Mononuclear cell (primary cell): ENCODE measurements around the gene CMAS.

GRCh38 chr12:19552460-19552738 is 113.1 kb downstream of the AEBP2 start:
- RRBS, result no CpG with 5 or more reads among the region's 1 CpG

DNA sequence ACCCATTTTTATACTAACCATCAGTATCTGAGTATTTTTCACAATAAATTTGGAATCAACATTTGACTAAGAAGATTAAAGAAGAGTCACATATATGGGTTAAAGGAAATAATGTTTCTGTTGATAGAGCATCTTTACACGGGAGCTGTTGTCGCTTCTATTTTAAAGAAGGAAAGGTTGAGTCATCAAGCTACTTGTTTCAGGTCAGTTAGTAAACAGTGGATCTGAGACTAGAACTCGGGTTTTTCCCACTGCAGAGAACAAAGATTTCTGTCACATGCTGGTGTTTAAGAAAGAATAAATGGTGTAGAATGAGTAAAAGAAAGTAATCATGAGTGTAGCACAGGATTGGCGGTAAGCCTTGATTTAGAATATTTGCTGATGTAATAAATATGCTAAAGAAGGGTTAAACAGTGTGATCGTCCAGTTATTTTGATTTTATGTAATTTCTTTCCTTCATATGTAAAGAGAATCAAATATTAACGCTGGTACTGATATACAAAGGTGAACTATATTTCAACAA is 455.5 kb downstream of the AEBP2 start:
- RRBS, result no CpG with 5 or more reads among the region's 6 CpGs

DNA sequence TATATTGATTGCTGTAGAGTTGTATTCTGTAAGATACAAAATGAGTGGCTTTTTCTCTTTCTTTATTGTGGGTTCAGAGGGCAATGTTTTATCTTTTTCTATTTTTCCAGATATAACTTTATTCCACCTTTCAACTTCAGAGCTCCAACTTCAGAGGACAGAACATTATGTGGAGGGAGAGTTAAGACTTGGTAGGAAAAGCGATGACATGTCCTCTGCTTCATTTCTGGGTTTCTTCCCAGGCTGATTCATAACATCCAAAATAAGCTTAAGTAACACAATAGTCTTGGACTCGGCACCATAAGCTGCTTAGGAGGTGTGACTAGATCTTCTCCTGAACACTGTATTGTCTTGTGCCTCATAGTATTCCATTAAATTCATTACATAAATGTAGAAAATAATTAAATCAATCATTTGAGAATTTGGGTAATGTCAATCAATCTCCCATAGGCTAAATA is 95.6 kb upstream of the PDE3A start:
- RRBS, result no CpG with 5 or more reads among the region's 2 CpGs

GRCh38 chr12:20371088-20371638 is 2.8 kb downstream of the PDE3A start:
- RRBS, result no CpG with 5 or more reads among the region's 3 CpGs

DNA sequence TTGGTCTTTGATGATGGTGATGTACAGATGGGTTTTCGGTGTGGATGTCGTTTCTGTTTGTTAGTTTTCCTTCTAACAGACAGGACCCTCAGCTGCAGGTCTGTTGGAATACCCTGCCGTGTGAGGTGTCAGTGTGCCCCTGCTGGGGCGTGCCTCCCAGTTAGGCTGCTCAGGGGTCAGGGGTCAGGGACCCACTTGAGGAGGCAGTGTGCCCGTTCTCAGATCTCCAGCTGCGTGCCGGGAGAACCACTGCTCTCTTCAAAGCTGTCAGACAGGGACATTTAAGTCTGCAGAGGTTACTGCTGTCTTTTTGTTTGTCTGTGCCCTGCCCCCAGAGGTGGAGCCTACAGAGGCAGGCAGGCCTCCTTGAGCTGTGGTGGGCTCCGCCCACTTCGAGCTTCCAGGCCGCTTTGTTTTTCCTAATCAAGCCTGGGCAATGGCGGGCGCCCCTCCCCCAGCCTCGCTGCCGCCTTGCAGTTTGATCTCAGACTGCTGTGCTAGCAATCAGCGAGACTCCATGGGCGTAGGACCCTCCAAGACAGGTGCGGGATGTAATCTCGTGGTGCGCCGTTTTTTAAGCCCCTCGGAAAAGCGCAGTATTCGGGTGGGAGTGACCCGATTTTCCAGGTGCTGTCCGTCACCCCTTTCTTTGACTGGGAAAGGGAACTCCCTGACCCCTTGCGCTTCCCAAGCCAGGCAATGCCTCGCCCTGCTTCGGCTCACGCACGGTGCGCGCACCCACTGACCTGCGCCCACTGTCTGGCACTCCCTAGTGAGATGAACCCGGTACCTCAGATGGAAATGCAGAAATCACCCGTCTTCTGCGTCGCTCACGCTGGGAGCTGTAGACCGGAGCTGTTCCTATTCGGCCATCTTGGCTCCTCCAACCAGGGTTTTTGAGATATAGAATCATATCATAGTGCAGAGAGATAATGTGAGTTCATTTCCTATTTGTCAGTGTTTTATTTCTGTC is 83.5 kb downstream of the SLCO1B1 start:
- RRBS, result no CpG with 5 or more reads among the region's 40 CpGs

GRCh38 chr12:21456577-21457009 is 19.1 kb downstream of the PYROXD1 start:
- RRBS, result no CpG with 5 or more reads among the region's 5 CpGs

DNA sequence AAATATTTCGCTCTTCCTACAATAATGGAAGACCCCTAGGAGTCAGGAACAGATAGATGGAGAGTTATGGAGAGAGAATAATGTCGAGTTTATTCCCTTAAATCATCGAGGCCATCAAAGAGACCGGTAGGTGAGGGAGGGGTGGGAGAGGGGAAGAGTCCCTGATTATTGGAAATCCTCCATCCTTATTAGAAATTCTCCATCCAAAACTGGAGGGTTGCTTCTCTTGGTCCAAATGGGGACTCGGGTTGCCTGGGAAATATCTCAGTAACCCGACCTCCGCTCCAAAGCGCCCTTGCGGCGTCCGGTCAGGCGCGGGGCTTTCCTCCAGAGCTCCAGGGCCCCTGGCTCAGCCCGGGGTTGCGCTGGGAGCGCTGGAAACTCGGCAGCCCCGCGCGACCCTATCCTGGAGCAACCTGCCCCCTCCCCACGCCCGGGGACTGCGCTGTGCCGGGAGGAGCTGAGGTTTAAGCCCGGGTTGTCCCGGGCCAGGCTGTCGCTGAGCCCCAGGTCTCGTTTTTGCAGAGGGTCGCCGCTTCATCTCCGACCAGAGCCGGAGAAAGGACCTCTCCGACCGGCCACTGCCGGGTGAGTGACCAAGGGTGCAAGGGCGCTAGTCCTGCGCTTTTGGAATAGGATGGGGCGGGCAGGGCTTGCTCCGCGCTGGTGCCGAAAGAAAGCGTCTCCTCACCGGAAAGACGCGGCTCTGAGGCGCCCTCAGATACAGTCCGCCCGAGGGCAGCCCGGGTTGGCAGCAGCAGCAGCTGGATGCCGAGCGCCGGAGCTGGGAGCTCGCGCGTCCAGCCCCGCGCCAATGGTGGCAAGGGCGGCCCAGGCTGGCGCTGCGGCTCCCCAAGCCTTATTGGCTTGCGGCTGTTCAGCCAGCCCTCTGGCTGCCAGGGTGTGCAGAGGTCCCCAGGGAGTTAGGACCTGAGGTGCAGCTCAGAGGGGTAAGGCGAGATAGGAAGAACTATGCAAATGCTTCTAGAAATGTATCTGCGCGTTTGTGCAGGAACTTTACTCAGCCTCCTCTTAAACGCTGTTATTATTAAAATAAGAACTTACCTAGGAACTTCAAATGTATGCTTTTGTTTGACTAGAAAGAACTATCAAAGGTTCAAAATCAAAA is 1.5 kb downstream of the SPX start:
- RRBS, result 2% methylated on average over 29 of the region's 65 CpGs

- RRBS, result no CpG with 5 or more reads among the region's 4 CpGs
Measured at GRCh38 chr12:21643870-21644377, 13.7 kb downstream of the LDHB start.

- RRBS, result no CpG with 5 or more reads among the region's 12 CpGs
Measured at GRCh38 chr12:21765900-21766422, 8.5 kb downstream of the KCNJ8 start.

- RRBS, result 1% methylated on average over 15 of the region's 38 CpGs
Measured at GRCh38 chr12:22045946-22046408, at the start of gene CMAS. Gene CMAS (plus strand): TSS chr12:22046218.

DNA sequence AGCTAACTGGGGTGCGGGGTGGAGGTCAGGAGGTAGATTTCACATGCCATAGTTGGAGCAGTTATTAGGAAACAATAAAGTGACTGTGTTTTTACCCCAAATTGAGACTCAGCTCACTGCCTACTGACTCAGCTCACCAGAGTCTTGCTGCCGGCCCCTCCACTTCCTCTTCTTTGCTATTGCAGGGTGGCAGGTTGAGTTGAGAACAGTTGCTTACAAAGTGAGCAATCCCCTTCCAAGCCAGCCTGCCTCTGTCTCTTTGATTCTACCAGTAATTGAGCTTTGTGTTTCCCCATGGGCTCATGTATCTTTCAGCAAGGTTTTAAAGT is 12.9 kb downstream of the ST8SIA1 start:
- RRBS, result no CpG with 5 or more reads among the region's 2 CpGs

DNA sequence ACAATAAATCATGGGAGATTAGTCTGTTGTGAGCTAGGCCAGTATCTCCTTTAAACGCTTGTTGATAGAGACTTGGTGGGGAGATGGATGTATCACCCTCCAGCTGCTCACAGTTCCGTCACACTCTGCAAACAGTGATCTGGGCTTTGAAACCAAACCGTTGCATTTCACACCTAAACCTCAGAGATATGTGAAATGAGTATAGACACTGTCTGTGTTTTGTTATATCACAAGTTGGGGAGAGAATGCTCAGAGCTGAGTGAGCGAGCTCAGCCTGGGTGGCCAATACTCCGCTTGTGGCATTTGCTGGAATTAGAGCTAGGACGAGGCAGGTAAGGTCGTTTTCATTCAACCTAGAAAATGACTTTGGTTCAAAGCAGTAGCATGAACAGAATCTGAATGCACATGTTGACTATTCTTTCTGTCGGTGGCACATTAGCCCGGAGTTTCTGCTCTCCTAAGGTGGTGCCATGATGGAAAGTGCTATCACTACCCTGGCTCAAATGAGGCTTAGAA is 75.2 kb upstream of the ST8SIA1 start:
- RRBS, result no CpG with 5 or more reads among the region's 9 CpGs

DNA sequence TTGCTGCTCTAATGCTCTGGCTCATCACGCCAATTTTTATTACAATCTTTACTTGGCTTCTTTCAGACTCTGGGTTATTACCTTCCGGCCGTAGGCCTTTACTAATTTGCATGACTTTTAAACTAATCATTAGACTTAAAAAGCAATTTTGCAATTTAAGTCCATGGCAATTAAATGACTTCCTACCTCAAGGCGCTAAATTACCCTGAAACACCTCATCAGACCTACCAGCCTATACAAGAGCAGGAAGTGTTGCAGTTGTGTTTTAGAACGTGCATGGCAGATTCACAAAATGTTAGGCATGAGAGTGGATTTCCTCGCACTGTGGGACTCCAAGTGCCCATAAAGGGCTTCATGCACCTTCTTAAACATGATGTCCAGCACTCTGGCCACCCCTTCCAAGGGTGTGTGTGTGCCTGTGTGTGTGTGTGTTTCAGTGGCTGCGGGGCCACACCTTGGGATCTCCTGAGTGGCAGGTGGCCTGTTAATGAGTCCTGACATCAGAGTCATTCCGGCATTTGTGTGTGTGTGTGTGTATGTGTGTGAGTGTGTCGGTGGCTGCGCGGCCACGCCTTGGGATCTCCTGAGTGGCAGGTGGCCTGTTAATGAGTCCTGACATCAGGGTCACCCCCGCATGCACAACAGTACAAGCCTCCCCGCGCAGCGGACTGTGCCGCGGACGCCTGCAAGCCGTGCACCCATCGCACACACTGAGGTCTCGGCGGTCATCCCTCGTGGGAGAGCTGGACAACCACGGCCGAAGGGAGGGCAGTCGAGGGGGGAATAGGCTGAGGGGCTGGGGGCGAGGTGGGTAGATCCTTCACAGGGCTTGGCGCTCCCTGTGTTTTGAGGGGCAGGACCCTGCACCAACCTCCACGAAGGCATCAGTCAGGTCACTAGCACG is 900 bp downstream of the C2CD5 start:
- RRBS, result no CpG with 5 or more reads among the region's 31 CpGs

DNA sequence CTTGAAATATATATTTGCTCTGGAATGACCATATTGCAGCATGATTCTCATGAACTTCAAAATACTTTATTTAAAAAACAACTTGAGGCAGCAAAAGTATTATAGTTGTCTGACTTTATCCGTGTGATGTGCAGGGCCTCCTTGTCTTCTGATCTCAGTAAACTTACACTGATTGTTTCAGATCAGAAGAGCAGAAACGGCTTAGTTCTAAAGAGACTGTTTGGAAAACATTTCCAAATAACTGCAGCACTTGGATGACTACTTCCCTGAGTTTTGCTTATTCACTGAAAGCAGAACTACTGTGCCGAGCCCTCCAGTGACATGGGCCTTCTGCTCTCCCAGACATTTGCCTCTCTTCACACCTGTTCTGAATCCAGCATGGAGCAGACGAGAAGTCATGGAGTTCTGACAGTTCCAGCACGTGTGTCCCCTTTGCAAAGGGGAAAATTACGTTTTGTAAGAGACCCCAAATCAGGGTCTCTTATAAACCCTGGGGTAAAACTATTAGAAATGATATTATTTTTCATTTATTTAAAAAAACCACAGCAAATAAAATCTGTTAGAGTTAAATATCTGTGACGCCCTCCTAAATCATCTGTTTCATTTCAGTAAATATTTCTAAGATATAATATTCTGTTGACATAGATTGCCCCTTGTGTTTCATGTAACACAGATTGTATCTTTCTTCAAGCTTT is 31.4 kb downstream of the ETNK1 start:
- RRBS, result no CpG with 5 or more reads among the region's 7 CpGs

GRCh38 chr12:22699385-22700163 is 74.6 kb downstream of the ETNK1 start:
- RRBS, result no CpG with 5 or more reads among the region's 14 CpGs

GRCh38 chr12:24045645-24046516 is 96.4 kb upstream of the SOX5 start:
- RRBS, result no CpG with 5 or more reads among the region's 10 CpGs

- RRBS, result no CpG with 5 or more reads among the region's 6 CpGs
Measured at GRCh38 chr12:24100778-24101670, 151.6 kb upstream of the SOX5 start.

DNA sequence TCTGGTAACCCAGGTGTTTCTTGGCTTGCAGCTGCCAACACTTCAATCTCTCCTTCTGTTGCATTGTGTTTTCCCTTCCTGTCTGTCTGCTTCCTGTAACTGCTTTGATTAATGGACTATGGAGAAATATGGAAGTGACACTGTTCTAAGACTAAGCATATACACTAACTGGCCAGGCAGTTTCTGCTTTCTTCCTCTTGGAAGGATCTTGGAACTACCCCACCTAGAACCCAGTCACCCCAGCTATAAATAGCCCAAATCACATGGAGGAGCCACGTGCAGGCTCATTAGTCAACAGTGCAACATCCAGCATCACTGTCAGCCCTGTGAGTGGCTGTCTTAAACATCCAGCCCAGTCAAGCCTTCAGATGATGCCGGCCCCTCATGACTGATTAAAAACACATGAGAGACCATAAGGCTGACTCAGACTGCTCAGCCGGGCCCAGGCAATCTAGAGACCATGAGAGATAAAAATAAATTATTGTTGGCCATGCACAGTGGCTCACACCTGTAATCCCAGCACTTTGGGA is 39.2 kb downstream of the BCAT1 start:
- RRBS, result 100% methylated on average over 2 of the region's 3 CpGs

DNA sequence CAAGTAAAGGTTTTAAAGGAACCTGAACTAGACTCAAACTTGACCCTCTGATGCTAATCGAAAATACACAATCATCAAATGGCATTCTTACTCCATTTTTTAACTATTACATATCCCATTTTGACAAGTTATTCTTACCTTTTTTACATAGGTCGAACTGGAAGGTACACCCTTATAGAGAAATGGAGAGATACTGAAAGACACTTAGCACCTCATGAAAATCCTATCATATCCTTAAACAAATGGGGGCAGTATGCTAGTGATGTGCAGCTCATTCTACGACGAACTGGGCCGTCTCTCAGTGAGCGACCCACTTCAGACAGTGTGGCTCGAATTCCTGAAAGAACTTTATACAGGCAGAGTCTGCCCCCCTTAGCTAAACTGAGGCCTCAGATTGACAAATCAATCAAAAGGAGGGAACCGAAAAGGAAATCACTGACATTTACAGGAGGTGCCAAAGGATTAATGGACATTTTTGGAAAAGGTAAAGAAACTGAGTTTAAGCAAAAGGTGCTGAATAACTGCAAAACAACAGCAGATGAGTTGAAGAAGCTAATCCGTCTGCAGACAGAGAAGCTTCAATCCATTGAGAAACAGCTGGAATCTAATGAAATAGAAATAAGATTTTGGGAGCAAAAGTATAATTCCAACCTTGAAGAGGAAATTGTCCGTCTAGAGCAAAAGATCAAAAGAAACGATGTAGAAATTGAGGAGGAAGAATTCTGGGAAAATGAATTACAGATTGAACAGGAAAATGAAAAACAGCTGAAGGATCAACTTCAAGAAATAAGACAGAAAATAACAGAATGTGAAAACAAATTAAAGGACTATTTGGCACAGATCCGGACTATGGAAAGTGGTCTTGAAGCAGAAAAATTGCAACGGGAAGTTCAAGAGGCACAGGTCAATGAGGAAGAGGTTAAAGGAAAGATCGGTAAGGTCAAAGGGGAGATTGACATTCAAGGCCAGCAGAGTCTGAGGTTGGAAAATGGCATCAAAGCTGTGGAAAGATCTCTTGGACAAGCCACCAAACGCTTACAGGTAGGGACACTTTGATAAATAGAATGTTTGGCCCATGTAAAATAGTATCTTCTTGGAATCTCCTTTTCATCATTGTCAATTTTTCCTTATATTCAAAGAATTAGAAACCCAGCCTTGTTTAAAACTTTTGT is 60.1 kb downstream of the BHLHE41 start:
- RRBS, result no CpG with 5 or more reads among the region's 15 CpGs